Thoracic aorta endothelial cell (primary cell): ENCODE measurements around a stretch of chr1.

DNA sequence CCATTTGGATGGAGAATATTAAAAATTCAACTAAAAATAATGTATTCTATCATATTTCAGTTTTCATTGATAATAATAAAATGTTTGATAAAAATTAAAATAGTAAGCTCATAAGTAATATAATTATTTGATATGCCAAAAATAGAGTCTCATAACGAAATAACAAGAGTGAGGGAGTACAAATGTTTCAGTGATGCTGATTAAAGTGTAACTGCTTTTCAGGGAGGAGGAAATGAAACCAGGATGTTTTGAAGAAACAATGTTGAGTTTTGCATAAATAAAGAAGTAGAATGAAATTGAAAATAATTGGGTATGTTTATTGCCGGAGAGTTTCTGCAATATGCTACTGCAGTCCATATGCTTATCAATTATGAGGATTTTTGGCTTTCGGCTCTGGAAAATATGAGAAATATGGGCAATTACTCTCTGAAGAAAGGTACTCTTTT lies 1159.7 kb upstream of the ADGRL2 start:
- CAGE, long polyA plus RNA: no peak

DNA sequence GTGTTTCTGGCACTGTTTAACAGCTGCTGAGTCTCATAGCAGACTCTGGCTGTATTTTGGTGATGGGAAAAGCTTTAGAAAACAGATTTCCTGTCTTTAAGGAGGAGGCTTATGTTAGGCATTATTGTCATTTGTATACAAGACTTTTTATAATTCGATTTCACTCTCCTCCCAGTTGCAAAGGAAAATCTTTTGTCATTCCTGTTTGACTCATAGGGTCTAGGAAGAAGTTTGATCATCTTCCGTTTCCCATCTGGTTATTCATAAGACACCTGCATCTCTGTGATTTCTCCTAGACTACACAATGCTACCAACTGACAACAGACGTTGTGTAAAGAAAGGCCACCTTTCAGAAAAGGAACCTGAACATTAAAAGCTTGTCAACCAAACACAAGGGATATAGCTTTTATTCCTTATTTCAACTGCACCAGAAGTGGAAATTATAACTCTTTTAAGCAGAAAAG lies 386.0 kb upstream of the ADGRL2 start:
- CAGE, long polyA plus RNA: no peak

GRCh38 chr1:83150591-83150791 lies 848.4 kb downstream of the TTLL7 start:
- CAGE, long polyA plus RNA: no peak

- CAGE, long polyA plus RNA: no peak
Measured at GRCh38 chr1:84299446-84299738, 2.1 kb upstream of the SAMD13 start.

DNA sequence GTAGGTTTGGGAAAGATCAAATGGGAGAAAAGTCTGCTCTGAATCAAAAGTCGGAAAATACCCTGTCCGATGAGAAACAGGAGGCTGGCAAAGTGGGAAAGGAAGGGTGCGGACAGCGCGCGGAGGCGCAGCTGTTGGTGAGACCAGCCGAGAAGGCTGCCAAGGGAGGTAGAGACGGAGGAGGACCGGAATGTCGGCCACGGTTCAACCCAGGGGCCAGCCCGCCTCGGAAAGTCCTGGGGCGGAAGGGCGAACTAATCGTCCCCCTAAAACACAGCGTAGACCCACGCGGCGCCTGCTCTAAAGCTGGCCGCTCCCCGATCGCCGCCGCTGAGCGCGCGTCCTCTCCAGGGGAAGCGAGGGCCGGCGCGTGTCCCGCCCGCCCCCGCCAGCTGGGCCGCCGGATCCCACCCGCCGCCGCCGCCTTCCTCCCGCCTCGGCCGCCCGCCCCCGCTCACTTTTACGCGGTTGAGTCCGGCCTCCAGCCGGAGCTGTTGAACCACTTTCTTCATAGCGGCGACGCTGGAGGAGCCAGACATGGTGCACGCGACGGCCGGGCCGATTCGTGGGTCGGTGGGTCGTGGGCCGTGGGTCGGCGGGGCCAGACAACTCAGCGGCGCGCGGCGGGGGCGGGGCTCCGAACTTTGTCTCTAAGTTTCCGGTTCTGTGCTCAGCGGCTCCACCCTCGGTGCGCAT lies 485 bp upstream of the SPATA1 start:
- CAGE, long polyA plus RNA: no peak

DNA sequence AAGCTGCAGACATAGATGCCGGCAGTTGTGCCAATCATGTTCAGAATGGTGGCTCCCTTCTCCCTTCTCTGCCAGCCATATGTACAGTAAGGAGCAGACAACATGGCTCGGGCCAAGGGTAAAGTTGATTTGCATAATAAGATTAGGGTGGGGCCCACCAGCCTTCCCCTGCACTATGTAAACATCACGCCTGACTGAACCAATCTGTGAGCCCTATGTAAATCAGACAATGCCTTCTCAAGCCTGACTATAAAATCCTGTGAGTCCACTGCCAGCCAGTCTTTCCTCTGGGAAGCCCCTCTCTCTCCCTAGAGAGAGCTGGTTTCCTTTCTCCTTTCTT lies 9.0 kb upstream of the CTBS start:
- CAGE, long polyA plus RNA: no peak

GRCh38 chr1:84632703-84633098 lies 57.6 kb downstream of the SSX2IP start:
- CAGE, long polyA plus RNA: no peak

GRCh38 chr1:84690990-84691492 lies 780 bp upstream of the SSX2IP start:
- CAGE, long polyA plus RNA: no peak

DNA sequence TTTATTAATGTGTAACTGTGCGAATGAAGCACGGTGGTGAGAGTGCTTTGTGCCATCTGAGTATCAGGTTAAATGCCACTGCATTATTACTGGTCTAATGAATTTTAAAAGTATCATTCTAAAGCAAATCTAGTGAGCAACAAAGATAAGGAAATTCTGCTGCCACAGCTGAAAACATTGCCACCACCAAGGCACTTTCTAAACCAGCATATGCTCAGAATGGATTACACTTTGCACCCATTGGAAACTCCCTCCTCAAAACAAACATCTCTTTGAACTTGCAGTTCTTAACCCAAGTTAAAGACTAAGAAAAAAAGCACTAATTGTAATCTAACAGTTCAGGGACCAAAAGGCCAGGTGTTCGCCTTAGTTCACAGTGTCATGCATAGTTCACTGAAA lies 30.1 kb upstream of the SSX2IP start:
- CAGE, long polyA plus RNA: no peak

DNA sequence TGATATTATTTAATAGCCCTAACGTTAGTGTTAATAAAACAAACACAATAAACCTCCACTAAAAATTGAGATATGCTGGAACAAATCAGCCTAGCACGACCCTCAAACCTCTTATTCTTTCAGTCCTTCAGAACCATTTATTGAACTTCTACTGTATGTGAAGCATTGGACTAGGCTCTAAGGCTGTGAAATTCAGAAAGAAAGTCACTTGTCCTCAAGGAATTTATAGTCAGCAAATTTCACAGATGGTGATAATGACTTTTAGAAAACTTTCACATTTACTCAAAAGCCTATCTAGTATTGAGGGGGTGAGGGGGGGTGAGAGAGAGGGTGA lies 66.1 kb upstream of the SSX2IP start:
- CAGE, long polyA plus RNA: no peak

DNA sequence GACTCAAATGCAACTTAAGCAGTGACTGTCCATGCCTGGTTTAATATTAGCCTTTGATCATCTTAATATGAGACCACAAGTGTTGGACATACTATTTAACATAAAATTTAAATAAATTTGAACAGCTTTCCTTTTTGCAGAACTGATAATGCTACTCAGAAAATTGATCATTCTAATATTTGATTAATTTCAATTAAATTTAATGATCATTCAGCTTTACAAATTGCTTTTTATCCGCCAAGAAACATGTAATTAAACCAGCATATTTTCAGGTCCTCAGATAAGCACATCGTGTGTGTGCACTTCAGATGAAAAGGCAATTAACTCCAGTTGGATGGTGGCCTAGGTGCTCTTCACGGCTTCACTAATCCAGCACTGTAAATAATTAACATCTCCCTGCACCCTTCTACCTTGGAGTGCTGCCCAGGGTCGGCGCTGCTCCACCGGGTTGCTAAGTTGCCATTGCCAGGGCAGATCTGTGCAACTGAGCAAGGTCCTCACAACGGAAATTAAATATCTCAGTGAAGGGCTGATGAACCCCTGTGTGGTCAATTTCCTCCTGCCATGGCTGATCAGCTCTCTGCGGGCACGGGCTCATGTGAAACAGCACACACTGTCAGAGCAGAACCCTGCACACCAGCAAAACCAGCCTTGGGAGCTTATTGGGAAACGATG lies 63.3 kb downstream of the SYDE2 start:
- CAGE, long polyA plus RNA: no peak

- CAGE, long polyA plus RNA: no peak
Measured at GRCh38 chr1:85320032-85320277, 43.5 kb upstream of the BCL10 start.

DNA sequence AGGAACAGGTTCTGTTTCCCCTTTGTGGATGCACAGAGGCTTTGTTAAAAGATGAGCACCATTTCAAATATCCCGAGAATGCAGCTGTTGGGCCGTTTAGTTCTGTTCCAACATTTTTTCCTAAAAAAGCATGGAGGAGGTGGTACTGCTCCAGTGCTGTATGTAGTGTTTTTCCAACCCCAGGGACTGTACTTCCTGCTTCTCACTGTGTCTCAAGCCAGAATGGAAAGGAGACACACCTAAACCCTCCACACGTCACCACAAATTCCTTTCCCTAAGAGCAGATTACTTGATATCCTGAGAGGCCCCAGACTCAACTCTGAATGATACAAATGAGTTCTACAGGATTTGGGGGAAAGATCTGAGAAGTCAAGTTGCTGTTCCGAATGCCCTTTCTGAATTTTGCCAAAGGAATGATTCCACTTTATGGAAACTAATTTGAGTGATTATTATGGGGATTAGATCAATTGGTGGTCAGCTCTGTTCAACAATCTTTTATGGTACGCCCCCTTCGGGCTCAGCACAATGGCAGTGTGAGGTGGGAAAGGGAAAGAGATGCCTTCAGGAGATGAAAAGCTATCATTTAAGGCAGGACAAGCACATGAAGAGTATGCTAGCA lies 54.0 kb upstream of the BCL10 start:
- CAGE, long polyA plus RNA: no peak

DNA sequence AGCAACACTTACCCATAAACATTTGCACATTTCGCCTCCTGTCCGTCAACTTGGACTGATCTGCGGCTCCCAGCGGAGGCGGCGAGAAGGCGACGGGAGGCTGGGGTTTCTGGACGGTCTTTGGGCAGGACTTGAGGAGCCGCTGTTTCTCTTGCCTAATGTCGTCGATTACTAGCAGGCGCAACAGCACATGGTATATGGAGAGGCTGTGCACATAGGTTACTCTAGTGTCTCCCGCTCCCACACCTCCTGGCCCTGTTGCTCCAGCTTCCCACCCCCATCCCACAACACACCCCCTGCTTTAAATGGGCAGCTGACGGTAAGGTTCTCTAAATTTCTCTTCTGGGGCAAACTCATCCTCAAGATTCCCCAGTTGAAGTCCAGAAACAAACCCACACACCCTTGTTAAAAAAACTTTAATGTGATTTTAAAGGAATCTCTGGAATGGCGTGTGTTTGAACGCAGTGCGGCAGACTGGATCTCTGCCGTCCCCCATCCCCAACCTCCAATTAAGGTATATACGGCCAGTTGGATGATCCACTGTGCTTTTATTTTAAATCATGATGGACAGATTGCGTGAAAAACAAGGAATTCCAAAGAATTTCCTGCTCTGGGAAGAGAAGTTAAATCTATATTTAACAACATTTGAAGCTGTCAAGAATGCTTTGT lies 2.5 kb upstream of the CCN1 start:
- CAGE, long polyA plus RNA: no peak

DNA sequence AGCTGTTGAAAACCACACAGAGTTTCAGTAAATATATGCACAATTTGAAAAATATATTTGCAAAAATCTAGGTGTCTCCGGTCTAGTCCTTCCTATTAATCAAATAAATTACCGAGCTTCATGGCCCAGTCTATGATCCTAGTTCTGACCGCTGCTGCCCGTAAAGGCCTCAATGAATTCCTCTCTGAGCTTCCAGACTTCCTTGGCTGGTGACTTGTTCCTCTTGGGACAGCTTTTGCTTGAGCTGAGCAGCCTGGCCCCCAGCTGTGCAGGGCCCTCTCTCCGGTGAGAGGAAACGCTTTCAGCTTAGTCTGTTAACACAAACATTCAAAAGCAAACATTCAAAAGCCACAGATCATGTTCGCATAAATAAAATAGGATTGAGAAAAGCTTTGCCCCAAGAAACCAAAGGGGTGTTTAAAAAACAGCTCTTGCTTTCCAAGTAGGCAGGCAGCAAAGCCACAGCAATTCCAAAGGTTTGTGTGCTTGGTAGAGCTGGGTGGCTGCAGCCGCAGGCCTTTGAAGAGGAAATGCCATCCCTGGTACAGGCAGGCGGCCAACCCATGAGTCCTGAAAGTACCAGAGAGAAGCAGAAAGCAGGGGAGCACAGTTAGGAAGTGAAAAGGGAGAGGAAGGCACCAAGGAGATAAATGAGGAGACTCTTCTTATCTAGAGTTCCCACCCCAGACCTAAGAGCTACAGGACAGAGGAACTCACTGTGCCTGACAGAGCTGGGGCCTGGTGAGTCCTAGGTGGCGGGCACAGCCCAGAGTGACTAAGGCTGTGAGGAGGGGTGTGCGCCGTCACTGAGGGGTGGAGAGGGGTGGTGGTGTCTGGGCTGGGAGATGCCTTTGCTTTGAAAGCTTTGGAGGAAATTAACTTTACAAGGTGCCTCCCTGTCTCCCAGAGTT lies 48.3 kb downstream of the CCN1 start:
- CAGE, long polyA plus RNA: no peak

DNA sequence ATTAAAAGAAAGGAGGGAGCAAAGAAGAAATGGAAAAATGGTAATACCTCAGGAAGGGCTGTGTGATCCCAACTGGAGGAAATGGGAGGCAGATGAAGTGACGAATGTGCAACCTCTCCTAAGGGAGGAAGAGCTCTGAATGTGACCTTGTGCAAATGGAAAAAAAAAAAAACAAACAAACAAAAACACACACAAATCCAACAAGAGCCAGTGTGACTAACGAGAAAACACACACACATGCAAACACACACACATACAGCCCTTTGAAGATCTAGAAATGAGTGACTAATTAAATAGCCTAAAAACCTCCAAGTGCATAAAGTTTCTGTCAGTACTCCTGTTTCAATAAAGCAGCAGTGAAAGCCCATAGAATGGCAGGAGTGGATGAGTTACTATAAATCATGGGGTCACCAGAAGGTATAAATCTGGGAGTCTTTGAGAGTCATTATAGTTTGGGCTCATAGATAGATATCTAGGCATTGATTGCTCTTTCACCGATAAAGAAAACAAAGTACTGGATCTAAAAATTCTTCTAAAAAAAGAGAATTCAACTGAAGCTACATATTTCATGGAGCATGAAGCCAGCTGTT lies 49.1 kb downstream of the CCN1 start:
- CAGE, long polyA plus RNA: no peak

GRCh38 chr1:86788191-86788873 lies 84.0 kb downstream of the SH3GLB1 start:
- CAGE, long polyA plus RNA: no peak

DNA sequence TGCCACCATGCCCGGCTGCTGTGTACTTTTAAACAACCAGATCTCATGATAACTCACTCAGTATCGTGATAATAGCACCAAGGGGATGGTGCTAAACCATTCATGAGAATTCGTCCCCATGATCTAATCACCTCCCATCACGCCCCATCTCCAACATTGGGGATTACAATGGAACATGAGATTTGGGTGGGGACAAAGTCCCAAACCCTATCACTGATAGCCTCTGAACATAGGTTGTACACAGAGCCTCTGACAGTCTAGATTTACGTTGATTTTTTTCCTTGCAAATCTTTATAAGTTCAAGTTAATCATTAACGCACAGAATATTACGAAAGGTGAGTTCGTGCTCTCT lies 61.3 kb downstream of the SELENOF start:
- CAGE, long polyA plus RNA: no peak

DNA sequence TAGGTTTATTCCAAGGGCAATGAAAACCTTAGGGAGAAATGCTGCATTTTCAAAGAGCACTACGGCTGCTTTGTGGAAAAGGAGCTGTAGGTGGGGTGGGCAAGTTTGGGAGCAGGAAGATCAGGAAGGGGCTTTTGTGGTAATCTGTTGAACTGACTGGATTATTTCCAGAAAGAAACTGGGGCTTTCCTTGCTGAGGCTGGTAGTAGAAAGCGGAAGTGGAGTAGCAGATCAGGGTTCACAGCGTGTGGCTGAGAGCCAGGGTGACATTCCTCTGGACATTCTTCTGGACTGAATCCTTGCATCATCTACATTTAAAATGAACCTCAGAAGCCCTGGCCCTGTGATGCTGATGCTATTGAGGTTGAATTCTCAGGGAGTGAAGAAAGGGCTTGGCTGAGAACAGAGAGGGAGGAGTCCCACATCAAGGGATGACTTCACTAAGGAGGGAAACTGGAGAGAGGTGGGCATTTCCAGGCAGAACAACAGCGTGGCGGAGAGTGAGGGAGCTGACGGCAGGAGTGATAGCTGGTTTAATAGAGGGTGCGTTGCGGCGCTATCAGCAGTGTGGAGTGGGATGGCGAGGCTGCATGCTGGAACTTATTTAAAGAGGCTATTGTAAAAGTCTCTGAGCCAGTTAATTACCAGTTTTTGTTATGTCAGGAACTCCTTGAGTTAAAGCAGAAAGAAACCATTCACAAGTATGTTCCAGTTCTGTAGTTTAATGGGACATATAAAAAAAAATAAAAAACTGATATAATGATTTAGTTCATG lies 102.3 kb upstream of the LMO4 start:
- CAGE, long polyA plus RNA: no peak

DNA sequence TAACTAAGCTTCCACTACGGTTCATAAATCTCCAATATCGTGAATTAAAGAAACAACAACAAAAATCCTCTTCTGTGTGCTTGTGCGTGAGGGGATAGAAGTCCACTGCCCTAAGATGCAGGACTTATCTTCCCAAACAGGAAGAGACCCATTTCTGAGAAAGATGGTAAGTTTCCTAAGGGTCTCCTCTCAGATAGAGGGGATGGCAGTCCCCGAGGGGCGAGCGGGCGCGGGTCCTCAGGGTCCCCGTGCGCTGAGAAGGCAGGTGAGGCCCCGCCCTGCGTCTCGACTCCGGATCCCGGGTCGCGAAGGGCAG lies 815 bp upstream of the LMO4 start:
- CAGE, long polyA plus RNA: no peak